HGPS cell (cell line): ENCODE measurements around a stretch of chr22.

- RRBS = no CpG with 5 or more reads among the region's 4 CpGs
Measured at GRCh38 chr22:23192608-23192931, 12.3 kb downstream of the BCR start.

DNA sequence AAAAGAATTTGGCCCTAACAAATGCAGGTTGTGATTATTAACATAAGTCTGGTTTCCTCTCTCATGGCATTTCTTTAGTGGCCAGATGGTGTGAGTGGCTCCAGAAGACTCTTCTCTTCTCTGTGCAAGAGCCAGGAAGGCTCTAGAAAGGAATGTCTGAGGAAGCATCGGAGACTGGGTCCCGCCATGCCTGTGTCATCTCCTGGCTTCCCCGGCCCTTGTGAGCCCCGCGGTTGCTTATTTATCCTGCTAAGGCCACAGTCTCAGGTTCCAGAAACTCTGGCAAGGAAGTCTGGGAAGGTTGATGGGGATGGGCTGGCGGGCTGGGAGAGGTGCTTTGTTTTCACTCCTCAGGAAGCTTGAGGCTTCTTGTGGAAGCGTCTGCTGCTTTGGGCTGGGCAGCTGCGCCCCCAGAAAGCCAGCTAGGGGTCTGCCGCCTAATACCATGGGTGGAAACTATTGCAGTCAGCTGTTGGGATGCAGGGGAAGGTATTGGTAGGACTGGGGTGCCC, 18.9 kb downstream of the BCR start:
- RRBS = no CpG with 5 or more reads among the region's 9 CpGs

- RRBS = no CpG with 5 or more reads among the region's 16 CpGs
Measured at GRCh38 chr22:23216348-23217306, 36.3 kb downstream of the BCR start.

- RRBS = no CpG with 5 or more reads among the region's 11 CpGs
Measured at GRCh38 chr22:23273389-23273990, 93.2 kb downstream of the BCR start.

- RRBS = no CpG with 5 or more reads among the region's 10 CpGs
Measured at GRCh38 chr22:23280334-23280929, 100.1 kb downstream of the BCR start.

DNA sequence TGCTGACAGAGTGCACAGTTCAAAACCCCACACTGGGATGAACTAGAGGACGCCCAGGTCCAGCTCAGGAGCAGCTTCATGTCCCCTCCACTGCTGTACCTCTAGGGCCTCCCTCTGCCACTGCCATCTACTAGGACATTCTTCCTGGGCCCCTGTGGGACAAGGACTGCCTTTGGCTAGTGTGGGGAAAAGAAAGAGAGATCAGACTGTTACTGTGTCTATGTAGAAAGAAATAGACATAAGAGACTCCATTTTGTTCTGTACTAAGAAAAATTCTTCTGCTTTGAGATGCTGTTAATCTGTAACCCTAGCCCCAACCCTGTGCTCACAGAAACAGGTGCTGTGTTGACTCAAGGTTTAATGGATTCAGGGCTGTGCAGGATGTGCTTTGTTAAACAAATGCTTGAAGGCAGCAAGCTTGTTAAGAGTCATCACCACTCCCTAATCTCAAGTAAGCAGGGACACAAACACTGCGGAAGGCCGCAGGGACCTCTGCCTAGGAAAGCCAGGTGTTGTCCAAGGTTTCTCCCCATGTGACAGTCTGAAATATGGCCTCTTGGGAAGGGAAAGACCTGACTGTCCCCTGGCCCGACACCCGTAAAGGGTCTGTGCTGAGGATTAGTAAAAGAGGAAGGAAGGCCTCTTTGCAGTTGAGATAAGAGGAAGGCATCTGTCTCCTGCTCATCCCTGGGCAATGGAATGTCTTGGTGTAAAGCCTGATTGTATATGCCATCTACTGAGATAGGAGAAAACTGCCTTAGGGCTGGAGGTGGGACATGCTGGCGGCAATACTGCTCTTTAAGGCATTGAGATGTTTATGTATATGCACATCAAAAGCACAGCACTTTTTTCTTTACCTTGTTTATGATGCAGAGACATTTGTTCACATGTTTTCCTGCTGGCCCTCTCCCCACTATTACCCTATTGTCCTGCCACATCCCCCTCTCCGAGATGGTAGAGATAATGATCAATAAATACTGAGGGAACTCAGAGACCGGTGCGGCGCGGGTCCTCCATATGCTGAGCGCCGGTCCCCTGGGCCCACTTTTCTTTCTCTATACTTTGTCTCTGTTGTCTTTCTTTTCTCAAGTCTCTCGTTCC, 43.9 kb downstream of the IGLL1 start:
- RRBS = no CpG with 5 or more reads among the region's 14 CpGs

DNA sequence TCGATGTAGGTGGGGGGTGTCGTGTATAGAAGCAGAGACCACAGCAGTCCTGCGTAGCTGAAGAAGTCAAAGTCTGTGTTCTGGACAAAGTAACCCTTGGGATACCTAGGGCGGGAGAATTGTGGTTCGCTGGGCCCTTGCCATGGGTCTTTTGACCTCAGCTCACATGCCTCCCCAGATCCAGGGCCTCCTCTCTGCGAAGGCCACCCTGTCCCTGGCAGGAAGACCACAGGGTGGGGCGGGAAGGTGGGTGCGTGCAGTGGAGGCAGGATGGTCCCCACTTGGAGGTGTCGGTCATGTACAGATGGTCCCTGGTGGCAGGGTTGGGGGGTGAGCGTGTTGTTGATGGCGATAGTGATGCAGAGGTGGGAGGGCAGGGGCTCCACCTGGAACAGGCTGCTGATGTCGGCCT, 23.4 kb downstream of the RGL4 start:
- RRBS = no CpG with 5 or more reads among the region's 12 CpGs

GRCh38 chr22:23715379-23715738, 24.5 kb downstream of the RGL4 start:
- RRBS = no CpG with 5 or more reads among the region's 7 CpGs

DNA sequence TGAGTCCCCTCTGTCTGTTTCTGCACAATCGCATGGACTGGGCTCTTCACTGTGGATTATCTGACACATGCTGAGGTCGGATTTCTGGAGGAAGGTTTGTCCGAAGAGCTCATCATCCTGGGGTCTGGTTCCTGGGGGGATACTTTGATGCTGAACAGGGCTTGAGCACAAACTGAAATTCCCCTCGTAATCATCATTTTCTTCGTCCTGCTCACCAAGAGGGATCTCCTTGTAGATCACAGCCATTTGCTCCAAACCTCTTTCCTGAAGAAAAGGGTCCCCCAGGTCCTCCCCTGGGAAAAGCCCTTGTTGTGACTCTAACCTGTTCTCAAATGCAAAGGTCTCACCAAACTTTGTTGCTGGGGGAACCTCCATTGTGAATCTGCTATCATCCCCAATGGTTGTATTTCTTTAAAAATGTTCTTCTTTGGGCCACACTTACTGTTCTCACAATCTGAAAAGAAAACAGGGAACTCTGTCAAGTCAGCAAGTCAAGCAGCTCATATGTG, 6.1 kb downstream of the ZNF70 start:
- RRBS = no CpG with 5 or more reads among the region's 5 CpGs

- RRBS = 14% methylated on average over 7 of the region's 46 CpGs
Measured at GRCh38 chr22:23768280-23768899, 618 bp upstream of the CHCHD10 start.

GRCh38 chr22:23803489-23804310, 16.9 kb downstream of the SMARCB1 start:
- RRBS = no CpG with 5 or more reads among the region's 6 CpGs

GRCh38 chr22:23823273-23824288, 15.2 kb downstream of the DERL3 start:
- RRBS = no CpG with 5 or more reads among the region's 18 CpGs

- RRBS = no CpG with 5 or more reads among the region's 15 CpGs
Measured at GRCh38 chr22:23833157-23833906, 5.5 kb downstream of the DERL3 start.

- RRBS = no CpG with 5 or more reads among the region's 11 CpGs
Measured at GRCh38 chr22:24070478-24071083, 59.5 kb downstream of the CABIN1 start.

DNA sequence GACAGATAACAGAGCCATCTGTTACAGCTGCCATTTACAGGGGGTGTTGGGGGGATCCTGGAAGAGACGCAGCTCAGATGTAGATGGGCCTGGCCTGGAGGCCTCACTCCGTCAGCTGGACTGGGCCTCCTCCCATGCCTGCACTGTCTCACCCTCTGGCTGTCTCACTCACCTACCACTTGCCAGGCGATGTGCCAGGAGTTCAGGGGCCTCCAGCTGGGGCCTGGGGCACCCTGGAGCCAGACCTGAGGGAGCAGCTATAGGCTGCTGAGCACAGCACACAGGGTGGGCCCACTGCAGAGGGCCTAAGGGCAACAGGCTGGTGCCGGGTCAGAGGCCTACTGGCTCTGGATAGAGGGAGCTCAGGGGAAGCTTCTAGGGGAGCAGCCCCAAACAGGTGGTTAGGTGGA, 16.3 kb upstream of the SUSD2 start:
- RRBS = no CpG with 5 or more reads among the region's 4 CpGs

GRCh38 chr22:24259541-24259848, 11.1 kb upstream of the SPECC1L start:
- RRBS = no CpG with 5 or more reads among the region's 7 CpGs

GRCh38 chr22:24323505-24324697, 53.3 kb downstream of the SPECC1L start:
- RRBS = no CpG with 5 or more reads among the region's 13 CpGs

DNA sequence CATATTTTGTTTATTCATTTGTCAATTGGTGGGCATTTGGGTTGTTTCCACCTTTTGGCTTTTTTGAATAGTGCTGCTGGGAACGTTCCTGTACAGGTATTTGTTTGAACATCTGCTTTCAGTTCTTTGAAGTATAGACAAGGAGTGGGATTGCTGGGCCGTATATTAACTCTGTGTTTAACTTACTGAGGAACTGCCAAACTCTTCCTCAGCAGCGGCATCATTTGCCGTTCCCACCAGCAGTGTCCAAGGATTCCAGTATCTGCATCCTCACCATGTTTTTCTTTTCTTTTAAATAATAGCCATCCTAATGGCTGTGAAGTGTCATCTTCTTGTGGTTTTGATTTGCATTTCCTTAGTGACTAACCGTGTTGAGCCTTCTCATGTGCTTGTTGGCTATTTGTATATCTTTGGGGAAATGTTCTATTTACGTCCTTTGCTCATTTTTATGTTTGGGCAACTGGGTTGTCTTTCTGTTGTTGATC, 26.9 kb upstream of the ADORA2A start:
- RRBS = no CpG with 5 or more reads among the region's 6 CpGs

DNA sequence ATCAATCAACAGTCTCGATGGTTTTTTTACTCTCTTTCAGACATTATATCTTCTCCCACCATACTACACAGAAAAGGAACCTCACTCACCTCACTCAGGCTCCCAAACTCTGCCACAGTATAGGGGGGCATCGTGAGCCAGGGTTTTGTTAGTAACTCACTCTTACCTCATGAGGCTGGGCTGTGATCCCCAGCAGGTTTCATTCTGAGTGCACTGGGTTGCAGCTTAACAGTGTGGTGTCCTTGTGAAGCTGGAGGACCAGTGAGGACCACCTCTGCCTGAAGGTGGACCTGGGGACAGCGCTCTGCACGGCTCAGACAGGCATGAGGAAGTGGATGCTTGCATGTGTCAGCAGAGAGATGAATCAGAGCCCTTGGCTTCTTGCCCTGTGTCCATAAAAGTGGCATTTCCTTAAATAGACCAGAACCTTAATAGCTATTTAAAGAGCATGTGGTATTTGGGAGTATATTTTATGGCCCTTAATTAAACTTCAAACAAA, 25.0 kb upstream of the ADORA2A start:
- RRBS = no CpG with 5 or more reads among the region's 4 CpGs

DNA sequence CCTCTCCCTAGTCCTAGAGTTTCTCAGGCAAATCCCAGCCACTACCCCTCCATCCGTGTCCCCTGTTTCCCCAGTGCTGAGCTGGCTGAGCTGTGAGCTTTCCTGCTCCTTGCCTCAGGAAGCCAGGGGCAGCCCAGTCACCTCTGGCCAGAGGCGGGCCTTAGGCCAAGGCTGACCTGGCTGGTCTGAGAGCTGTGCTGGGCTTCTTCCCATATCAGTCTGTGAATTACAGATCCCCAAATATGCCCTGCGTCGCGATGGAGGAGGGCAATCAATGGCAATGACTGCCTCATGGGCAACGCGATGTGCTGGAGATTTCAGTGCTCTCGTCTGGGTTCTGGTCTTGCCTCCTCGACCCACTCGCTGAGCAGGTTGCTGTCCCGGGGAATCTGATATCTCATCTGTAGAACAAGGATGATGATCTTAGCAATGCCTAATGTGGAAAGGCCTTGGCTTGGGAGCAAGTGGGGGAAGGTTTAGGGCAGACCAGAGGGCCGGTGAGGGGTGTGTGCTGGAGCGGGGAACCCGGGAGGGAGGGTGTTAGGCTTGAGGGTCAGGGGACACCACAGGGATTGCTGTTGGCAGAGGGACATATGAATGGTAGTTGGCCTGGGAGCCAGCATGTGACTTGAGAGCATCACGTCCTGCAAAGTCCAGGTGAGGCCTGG, 1.8 kb upstream of the ADORA2A start:
- RRBS = 96% methylated on average over 2 of the region's 15 CpGs